Gastroesophageal sphincter (tissue), 4 donors: ENCODE measurements around the gene GPX7.

DNA sequence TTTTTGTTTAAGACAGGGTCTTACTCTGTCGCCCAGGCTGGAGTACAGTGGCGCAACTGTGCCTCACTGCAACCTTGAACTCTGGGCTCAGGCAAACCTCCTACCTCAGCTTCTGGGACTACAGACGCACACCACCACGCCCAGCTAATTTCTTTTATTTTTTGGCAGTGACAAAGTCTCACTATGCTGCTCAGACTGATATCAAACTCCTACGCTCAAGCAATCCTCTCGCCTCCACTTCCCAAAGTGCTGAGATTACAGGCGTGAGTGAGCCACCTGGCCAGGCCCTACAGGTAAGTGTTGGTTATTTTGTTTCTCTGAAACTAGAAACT, 2.4 kb downstream of the TUT4 start:
- PRO-cap = no peak
- RAMPAGE, long total RNA, 4 experiments = no peak in any of the 4 experiments

DNA sequence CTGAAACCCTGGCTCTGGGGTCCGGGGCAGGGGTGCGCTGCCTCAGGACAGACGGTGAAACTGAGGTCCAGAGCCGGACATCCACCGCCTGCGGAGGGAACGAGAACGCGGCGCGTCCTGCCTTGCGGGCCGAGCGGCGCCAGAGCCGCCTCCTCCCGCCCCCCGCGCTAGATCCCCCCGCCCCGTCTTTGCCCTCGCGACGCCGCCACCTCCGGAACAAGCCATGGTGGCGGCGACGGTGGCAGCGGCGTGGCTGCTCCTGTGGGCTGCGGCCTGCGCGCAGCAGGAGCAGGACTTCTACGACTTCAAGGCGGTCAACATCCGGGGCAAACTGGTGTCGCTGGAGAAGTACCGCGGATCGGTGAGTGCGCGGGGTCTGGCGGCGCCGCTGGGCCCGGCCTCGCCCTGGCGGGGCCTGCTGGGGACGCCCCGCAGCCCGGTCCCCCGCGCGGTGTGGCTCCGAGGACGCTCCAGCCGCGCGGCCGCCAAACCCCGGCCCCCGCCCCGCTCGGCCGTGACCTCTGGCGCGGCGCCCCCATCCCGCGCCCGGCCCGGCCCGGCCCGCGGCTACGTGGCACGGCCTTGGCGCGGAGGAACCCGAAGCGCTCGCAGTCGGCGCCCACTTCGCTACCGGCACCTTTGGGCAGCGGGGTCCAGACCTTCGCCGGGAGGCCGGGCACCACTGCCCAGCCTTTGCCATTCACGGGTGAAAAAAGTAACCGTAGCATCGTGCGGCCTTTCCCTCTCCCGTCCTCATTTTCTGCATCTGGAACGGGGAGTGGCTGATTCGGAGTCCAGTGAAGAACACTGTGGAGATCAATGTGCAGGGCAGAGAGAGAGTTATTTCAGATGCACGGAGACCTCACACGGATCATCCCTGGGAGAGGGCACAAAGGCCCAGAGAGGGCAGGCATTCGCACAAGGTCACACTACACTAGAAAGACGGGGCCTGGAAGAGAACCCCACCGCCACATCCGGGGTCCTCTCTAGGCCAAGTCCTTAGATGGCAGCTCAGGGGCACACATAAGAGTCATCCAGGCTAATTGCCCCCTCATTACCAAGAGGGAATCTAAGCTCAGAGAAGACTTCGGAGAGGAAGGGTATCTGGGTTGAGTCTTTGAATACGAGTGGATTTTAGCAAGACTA, at the start of gene GPX7:
Gene GPX7 (plus strand): TSS at position 185 of the 1,146 bp plus-strand sequence.
- PRO-cap = bidirectional peak, plus-strand start at position 216 of the sequence, minus-strand start at position 154 of the sequence
- RAMPAGE, long total RNA, 4 experiments = start-site peak on the plus strand in 4 of 4 experiments, centred at positions 175 to 207 of the sequence, 17 to 69 reads per replicate

DNA sequence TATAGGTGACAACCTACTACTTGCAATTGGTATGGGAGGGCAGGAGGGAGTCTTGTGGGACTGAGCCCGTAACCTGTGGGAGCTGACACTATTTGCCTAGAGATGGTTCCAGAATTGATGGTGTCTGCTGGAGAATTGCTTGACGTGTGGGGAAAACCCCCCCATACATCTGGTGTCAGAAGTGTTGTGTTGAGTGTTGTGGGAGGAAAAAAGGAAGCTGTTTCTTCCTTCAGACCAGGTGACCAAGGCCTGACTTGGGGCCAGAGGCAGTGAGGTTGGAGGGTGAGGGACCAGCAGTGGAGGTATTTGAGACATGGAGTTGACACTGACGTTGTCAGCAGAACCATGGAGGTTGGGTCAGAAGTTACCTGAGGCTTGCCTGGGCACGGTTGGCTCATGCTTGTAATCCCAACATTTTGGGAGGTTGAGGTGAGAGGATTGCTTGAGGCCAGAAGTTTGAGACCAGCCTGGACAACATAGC, 8.4 kb downstream of the SHISAL2A start:
- PRO-cap = no peak
- RAMPAGE, long total RNA, 4 experiments = no peak in any of the 4 experiments

DNA sequence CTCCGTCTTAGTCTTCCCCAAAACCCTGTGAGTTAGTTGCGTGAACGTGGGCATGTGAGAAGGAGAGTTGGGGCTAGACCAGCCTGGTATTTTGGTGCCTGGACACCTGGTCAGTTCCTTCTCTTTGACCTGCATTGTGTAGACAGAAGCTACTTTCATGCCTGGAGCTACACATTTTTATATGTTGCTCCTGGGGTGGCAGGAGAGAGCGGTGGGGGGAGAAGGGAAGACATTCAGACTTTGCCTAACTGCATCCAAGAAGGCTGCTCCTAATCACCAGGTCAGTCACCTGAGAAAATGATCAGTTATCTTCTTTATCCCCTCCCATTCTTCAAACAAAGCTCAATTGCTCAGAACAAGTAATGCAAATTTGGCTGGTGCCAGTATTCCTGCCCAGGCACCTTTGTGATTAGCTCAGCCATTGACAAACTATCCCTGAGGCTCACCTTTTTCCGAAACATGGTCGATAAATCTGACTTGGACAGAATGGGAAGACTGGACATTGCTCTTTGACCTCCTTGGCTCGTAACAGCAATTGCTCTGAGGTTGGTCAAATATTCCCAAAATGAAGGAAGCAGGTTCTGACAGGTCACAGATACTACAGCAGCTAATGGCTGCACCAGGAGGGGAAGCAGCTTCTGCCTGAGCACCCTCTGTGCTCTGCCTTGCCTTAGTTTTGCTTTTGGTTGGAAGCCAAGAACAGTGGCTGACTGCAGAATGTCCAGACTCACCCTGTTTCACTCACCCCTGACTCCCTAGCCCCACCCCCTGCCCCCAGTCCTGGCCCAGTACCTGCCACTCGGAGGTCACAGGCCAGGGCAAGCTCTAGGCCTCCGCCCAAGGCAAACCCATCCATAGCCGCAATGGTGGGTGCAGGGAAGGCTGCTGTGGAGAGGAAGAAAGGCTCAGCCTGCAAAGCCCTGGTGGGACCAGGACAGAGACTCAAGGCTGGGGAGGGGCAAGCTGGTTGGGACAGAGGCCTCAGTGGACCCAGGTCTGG, 15.5 kb downstream of the ECHDC2 start:
- PRO-cap = no peak
- RAMPAGE, long total RNA, 4 experiments = no peak in any of the 4 experiments

DNA sequence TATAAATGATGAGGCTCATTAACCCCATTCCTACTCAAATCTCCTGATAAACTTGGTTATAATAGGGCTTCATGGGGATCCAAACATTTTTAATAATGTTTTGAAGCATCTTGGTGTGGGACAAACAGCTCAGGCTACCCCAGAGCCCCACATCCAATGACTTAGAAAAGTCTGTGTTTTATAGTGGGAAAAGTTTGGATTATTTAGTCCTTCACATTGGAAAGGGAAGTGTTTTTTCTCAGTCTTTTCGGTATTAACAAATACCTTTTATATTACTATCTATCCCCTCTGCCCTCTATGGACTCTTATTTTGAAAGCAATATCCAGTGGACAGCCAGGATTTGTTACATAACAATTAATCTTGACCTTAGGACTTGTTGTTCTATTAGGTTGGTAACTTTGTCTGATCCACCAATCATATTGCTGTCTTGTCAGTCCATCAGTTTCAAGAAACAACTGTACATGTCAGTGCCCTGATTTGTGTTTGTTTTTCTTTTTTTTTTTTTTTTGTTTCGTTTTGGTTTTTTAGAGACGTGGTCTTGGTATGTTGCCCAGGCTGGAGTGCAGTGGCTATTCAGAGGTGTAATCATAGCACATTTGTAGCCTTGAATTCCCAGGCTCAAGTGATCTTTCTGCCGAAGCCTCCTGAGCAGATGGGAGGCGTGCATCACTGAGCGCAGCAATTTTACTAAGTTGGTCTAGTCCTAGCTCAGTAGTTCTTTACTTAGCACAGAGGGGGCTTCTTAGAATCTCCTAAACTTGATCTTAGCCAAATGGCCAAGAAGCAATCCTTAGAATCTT, 1.6 kb upstream of the SCP2 start:
- PRO-cap = no peak
- RAMPAGE, long total RNA, 4 experiments = no peak in any of the 4 experiments

GRCh38 chr1:52995602-52996133, 66.3 kb upstream of the PODN start:
- PRO-cap = no peak
- RAMPAGE, long total RNA, 4 experiments = no peak in any of the 4 experiments

- PRO-cap = no peak
- RAMPAGE, long total RNA, 4 experiments = no peak in any of the 4 experiments
These were observed 4.8 kb upstream of the PODN start for GRCh38 chr1:53057276-53057479.

- PRO-cap = no peak
- RAMPAGE, long total RNA, 4 experiments = no peak in any of the 4 experiments
These were observed 20.9 kb downstream of the SLC1A7 start for GRCh38 chr1:53121483-53122082.

DNA sequence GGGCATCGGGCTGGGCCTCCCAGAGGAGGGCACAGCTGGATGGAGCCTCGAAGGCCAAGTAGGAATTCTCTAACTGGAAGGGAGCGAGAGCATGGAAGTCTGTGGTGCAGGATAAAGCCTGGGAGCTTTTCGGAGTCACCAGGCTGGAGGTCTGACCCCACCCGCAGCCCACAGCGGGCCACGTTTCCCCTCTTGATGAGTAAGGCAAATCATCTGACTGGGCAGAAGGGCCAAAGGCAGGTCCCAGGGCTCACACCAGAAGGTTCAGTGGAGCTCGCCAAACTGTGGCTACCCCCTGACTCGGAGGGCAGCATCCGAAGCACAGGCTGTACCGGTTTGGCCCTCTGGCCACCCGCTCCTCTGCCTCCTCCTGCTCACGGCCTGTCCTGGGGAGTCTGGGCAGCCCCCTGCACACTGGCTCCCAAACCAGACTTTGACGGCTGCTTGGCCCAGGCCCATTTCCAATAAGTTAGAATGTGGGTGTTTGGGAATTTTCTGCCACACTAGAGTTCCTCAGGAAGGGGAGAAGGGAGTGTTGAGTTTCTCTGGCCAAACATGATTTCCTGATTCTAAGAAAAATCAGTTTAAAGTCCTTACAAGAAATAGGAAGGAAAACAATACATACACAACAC, 18.7 kb downstream of the SLC1A7 start:
- PRO-cap = no peak
- RAMPAGE, long total RNA, 4 experiments = no peak in any of the 4 experiments

DNA sequence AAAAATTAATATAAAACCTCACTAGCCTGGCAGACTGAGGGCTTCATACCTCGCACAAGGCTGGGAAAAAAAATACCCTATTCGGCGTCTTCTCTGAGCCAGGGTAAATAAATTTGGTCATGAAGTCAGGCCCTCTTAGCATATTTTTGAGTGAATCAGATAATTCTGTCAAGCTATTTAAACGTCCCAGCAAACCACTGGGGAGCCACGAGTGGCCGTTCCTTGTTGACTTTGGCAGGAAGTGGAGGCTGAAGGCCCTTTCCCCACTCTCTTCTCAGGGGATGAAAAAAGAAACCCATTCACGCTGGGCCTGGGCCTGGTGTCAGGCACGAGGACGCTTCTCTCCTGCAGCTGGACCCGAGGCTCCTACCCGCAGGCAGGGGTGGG, 53.1 kb downstream of the DMRTB1 start:
- PRO-cap = no peak
- RAMPAGE, long total RNA, 4 experiments = no peak in any of the 4 experiments

DNA sequence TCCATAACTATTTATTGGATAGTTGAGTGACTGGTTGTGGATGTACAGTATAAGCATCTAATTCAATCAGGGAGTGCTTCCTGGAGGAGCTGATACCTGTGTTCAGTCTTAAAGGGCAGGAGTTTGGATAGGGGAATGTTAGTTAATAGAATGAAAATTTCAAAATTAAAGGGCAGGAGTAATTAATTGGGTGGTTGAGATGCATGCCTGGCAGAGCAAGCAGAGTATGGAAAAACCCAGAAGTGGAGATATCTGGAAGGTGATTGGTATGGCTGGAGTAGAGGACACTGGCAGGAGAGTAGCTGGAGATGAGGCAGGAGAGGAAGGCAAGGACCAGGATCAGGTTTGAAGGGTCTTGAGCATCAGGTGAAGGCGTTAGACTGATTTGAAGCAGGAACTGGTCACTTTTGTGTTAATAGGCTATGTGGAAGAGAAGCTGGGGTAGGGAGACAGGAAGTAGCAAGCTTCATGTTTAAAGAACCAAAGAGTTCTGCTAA, 45.3 kb downstream of the TCEANC2 start:
- PRO-cap = no peak
- RAMPAGE, long total RNA, 4 experiments = no peak in any of the 4 experiments

GRCh38 chr1:54218142-54218463, 18.1 kb downstream of the MRPL37 start:
- PRO-cap = no peak
- RAMPAGE, long total RNA, 4 experiments = no peak in any of the 4 experiments

DNA sequence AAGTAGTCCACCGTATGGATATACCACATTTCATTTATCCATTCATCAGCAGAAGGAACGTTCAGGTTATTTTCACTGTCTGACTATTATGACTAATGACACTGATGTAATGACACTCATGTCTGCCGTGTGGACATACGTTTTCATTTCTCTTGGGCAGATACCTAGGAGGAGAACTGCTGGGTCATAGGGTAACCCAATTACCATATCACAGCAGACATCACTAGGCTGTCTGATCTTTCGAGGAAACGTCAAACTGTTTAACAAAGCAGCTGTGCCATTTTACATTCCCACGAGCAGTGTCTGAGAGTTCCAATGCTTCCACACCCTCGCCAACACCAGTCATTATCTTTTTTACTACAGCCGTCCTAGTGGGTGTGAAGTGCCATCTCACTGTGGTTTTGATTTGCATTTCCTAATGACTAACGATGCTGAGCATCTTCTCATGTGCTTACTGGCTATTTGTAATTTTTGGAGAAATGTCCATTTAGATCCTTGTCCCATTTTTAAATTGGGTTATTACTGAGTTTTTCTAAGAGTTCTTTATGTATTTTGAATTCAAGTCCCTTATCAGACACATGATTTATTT, 31.0 kb downstream of the MRPL37 start:
- PRO-cap = no peak
- RAMPAGE, long total RNA, 4 experiments = no peak in any of the 4 experiments

DNA sequence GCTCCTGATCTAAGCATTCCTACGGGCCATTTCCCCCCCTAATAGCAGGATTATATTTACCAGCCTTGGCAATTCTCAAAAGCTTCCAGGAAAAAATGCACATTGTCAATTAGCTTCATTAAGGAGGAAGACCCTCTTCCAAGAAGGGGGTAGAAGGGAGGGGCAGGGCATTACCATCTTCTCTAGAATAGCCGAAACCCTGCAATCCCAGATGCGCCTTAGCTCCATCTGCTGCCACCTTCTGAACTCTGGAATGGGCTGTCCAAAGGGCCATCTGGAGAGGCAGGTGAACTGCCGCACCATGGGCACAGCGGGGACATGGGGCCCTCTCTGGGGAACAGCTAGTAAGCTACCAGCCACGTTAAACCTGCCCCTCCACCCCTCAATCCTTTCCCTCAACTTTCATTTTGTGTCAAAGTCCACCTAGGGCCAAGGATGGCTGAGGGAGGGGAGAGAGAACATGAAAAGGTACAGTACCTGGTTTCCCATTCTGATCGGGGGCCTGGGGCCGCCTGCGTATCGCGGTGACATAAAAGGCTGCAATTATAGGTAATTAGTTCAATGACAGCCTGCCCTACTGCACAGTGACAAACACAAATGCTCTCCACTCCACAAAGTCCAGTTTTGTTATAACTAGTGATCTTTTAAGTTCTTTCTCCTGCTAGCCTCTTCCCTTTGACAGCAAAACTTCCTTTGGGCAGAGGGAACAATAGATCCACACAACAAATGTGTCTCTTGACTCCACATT, 56.9 kb downstream of the MRPL37 start:
- PRO-cap = no peak
- RAMPAGE, long total RNA, 4 experiments = no peak in any of the 4 experiments

DNA sequence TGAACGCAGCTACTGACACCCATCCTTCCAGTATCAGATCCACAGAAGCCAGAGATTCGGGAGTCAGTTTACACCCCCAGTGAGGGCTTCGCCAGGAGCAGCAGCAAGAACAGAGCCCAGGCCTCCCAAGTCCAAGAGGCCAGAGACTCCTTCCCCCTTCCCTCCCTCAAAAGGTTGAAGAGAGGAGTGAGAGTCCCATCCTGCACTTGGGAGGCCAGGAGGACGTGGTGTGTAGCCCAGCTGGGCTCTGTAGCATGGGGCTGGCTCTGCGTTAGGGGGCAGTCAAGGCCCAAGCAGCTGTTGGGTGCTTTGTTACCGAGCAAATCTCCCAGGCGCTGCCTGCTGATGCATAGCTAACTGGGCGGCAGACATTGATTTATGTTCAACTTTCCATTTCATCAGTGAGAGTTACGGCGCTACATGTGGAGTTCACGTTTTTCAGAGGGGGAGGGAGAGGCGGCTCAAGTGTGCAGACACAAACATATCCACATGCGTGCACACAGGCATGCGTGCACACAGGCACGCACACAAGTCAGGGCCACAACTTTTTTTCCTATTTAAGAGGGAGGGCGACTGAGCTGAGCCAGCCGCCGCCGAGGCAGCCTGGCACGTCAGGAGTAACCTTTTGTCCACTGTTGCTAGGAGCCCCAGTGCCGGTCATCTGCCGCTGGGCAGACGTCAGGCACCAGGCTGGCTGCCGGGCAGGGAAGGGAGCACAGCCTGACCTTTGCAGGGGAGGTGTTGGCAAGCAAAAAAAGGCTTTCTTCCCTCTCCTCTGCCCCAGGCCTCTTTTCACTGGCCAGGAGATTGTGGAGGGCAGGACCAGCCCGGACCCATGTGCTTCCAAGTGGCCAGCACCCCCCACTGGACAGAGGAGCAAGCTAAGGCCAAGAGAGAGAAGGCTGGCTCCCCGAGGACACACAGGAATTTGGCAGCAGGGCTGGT, 73.1 kb downstream of the MRPL37 start:
- PRO-cap = bidirectional peak, plus-strand start at position 864 of the sequence, minus-strand start at position 327 of the sequence
- RAMPAGE, long total RNA, 4 experiments = no peak in any of the 4 experiments

GRCh38 chr1:54274237-54274715, 74.3 kb downstream of the MRPL37 start:
- PRO-cap = unidirectional peak, plus-strand start at chr1:54274605; unidirectional peak, plus-strand start at chr1:54274633
- RAMPAGE, long total RNA, 4 experiments = no peak in any of the 4 experiments

- PRO-cap = no peak
- RAMPAGE, long total RNA, 4 experiments = no peak in any of the 4 experiments
These were observed 159.0 kb downstream of the MRPL37 start for GRCh38 chr1:54358927-54359460.

DNA sequence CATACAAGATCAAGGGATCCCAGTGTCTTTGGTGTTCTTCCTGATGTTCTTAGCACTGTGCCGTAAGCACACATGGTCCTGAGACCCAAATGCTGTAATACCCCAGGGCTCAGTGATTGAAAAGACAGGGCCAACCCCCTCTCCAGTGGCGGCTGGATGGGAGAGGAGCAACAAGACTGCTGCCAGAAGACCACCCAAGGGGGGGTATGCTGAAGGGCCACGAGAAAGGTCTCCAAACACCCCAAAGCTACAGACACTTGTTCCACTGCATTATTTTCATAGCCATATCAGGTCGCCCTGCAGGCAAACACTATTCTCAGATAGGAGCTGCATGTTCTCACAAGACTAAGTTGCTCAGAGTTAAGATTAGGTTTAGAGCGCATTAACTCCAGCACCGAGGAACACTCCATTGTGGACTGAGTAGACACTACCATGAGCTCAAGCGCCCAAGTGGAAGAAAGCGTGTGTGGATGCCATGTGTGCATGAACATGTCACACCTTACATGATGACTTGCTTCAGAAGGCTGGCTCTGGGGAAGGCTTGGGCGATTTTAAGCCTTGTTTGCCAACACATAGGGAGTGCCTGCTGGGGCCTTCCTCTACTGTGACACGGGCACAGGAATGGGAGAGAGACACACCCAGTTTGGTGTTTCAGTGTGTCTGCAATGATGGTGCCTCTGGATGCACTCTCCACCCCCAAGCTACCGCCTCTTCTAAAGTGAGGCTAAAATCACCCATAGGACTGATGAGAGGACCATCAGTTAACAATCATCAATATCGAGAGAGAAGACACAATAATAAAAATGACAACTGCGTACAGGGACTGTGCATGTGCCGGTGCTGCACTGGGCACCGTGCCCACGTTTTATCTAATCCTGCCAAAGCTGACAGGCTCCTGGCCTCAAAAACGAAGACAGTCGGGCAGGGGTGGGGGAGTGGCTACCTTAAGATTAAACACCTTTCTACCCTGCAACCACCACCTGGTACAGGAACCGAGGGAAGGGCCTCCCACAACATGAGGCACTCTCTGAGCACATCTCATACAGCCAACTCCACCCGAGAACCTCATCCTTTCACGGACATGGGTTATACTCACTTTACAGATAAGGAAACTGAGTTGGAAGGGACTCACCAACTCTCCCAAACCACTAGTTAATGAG, 171.3 kb downstream of the MRPL37 start:
- PRO-cap = no peak
- RAMPAGE, long total RNA, 4 experiments = no peak in any of the 4 experiments

- PRO-cap = no peak
- RAMPAGE, long total RNA, 4 experiments = no peak in any of the 4 experiments
These were observed 173.1 kb downstream of the MRPL37 start for GRCh38 chr1:54372955-54373651.

DNA sequence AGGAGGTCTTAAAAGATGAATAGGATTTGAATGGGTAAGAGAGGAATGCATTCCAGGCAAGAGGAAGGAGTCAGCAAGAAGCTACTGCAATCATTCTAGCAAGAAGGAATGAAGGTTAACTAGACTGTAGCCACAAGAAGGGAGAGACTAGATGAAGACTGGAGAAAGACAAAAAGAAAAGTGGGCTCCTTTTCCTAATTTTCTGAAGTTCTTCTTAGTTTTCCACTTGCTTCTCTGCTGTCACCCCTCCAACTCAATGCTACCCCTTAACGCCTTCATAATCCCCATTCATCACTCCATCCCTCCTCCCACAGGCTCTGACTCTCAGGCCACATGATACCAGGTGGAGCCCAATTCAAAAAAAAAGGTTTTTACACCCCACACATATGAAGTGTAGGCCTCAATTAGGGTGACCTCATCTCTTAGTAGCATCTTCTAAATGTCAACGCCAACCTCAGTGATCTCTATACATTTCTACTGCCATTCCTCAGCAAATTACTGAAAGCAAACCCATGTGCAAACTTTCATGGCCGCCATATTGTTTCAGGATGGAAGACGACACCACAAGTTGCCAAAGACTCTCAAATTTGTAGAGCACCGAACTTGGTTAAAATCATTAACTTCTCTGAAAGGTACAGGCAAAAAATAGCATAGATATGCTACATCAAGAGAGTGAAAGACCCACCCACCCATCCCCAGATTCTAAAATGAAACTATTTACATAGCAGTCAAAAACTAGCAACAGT, 148.3 kb upstream of the ACOT11 start:
- PRO-cap = no peak
- RAMPAGE, long total RNA, 4 experiments = no peak in any of the 4 experiments